Colon Carcinoma Metastatic in the Brain (tissue), 2 donors: ENCODE data around the genes TTC39A and TXNDC12.

DNA sequence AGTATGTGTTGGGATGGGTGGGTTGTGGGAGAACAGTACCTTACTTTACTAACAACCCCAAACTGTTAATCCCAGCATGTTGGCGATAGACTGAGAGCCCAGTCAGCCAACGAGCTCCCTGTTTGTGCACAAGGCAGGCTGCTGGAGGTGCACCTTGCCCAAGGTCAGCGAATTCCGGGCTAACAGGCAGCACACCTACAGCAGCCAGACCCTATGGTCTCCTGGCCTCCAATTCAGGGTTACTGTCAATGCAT is 1.5 kb downstream of the TRABD2B start:
- PRO-cap, 2 experiments = peak in 1 of 2 experiments; most common plus-strand start position 157 of the sequence (in 1)

GRCh38 chr1:48377190-48378194 is 94.5 kb downstream of the SPATA6 start:
- PRO-cap, 2 experiments = no peak in any of the 2 experiments

DNA sequence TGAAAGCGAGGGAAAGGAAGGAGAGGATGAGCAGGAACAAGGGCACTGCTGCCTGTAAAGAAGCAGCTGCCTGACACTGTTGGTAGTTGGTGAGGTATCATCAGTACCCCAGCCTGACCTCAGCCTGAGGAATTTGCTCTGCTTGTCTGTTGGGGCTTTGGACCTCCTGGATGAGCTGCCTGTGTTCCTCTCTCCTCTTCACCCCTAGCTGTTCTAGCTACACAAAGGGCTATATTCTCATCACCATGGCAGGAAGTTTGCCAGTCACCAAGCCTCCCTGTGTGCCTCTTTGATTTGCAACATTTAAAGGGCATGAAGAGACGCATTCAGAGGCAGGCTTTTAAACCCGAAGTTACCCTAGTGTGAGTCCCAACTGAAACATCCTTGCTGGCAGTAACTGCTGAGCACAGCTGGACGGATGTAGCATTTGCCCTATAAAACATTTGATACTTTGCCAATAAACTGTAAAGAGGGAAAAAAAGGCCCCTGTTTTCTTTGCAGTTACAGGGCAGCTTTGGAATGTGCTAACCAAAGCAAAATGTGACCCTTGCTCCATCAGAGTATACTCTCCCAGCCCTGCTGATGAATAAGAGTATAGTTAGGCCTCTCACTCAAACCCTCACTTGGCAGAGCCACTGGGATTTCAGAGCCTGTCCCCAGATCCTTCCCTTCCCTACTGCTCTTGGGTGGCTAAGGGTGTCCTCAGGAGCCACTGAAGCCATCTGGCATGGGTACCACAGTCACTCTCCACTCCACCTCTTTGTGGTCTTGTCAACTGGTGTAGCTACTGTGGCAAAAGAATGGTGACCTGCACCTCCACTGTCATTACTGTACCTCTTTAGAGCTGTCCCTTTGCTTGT is 22.3 kb upstream of the SPATA6 start:
- PRO-cap, 2 experiments = no peak in any of the 2 experiments

DNA sequence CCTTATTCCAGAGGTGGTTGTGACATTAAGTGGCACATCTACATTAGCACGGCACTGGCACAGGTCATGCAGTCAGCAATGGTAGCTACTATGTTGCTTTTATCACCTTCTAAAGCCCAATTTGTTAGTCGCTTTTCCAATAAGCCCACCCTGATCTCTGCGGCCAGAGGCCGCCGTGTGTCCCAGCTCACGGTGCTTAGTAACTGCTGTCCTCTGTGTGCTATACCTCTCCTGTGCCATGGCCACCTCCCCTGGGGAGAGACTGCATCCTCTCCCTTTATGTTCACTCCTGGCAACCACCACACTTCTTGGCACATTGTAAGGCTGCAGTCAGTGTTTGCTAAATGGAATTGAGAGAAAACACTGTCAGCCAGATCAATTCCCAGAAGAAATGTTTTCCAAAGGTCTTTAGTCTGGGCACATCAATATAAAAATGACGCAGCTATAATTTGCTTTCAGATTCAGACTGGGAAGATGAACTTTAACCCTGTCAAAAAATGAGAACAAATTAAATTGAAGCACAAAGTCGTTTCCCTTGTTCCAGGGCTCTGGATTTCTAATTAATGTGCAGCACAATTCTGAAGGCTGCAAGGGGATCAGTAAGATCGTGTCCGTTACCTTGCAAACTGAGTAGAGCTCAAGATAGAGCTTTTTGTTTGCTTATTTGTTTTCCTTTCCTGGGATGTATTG is 96.8 kb downstream of the BEND5 start:
- PRO-cap, 2 experiments = no peak in any of the 2 experiments

- PRO-cap, 2 experiments = no peak in any of the 2 experiments
Observed at GRCh38 chr1:49257086-49258286, 480.8 kb upstream of the BEND5 start.

DNA sequence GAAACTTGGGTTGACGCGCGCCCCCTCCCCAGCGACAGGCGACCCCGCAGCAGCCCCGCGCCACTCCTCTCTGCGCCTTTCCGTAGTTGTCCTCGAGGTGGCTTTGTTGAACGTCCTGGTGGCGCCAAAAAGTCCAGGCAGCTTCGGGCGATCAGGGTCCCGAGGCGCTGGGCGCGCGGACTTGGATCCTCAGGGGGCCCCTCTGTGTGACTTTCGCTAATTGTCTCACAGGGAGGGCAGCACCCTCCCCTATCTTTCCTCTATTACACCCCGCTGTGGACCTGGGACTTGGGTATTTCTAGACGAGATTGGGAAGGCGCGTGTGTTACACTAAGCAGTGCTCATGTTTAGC is 24.7 kb upstream of the AGBL4 start:
- PRO-cap, 2 experiments = no peak in any of the 2 experiments

DNA sequence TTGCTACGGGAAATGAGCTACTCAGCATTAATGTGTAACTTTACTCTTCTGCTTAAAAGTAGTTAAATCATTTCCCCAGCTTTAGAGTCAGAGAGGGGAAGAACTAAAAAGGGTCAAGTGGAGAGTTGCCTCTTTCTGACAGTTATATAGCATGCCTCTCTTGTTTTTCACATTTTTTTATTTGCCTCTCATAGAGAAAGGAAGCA is 10.2 kb upstream of the ELAVL4 start:
- PRO-cap, 2 experiments = no peak in any of the 2 experiments

GRCh38 chr1:50179599-50179942 is 70.9 kb downstream of the ELAVL4 start:
- PRO-cap, 2 experiments = no peak in any of the 2 experiments

DNA sequence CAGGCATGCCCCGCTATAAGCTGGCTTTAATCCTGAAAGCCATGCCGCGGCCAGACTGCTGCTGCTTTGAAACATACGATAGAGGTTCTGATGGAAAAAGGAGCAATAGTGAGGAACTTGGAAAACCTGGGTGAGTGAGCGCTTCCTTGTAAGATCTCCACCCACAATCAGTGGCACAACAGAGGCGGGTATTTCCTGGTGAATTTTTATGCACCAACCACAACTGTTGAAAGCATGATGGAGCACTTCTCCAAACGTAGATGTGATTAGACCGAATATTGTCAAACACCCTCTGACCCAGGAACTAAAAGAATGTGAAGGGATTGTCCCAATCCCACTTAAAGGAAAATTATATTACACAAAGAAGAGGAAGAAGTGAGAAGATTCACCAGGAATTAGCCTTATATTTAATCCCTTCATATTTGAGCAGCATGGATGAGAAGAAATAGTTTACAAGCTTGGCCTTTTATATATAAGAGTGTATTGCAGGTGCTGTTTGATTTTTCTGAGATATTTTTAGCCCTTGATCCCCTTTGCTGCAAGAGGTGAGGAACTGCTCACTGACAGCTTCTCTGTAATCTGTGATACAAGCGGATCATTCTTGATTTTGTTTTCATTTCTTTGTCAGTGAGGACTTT is 113.5 kb downstream of the FAF1 start:
- PRO-cap, 2 experiments = no peak in any of the 2 experiments

DNA sequence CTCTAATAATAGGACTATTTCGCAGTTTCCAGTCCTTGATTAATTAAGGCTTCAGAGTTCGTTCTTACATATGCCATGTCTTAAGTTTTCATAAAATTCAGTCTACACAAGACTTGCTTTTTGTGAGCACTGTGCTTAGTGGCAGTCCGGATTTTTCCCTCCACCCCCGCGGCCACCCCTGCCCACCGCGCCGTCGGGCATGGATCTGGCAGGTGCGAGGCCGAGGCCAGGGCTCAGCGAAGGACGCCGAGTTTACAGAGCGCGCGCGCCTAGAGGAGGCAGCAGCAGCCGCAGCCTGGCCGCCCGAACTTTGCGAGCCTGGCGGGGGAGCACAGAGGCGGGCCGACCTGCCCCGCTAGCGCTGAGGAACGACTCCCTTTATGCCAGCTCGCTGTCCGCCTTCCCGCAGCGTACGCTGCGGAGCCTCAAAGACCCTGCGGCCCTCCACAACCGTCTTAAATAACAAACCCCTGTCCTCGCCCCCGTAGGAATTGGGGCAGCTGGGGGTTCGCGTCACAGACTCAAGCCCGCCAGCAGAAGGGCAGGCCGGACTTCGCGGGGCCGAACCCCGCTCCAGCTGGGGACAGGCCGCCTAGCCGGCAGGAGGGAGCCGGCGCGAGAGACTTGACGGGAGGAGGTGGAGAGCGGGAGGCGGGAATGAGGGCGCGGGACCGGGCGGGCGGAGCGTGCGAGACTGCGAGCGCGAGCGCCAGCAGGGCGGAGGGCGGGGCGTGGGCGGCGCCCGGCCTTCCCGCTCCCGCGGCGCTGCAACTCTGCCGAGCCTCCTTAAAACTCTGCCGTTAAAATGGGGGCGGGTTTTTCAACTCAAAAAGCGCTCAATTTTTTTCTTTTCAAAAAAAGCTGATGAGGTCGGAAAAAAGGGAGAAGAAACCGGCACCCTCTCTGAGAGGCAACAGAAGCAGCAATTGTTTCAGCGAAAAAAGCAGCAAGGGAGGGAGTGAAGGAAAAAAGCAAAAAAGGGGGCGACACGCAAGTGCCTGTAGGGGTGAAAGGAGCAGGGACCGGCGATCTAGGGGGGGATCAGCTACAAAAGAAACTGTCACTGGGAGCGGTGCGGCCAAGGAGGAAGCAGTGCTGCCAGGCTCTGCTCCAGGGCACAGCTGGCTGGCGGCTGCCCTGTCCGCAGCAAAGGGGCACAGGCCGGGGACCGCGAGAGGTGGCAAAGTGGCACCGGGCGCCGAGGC is 1.7 kb upstream of the CDKN2C start:
- PRO-cap, 2 experiments = peak in 2 of 2 experiments; most common plus-strand start position 800 of the sequence (in 1); most common minus-strand start position 626 of the sequence (in 2)

DNA sequence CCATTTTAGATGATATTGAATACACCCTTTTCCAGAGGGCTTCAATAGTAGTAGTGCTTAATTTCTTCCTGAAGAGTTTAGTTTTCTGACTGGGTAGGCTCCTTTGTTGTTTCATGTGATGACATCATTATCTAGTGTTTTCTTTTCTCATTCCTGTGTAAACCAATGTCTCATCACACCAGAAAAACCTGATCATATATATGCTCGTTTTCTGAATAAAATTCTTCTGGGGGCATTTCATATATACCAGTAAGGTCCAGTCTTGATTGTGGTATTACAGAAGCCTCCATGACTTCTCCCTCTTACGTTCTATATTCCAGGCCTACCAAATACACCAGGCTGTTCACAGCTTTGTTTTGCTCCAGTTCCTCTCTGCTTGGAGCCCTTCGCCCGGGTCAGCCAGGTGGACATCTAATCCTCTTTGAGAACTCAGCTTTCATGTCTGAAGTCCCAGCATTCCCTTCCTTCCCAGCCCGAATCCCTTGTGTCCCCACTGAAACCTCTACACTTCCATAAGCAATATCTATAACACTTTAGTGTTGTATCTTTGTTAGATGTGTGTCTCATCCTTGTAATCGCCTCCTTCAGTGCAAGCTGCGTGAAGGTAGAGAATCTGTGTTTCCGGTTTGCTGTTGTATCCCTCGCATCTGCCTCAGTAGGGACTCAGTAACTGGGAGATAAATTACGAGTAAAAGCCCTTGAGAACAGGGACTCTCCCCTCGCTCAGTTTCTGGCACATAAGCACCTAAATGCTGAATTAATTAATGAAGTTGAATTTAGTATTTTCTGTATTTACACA is 1.9 kb downstream of the RNF11 start:
- PRO-cap, 2 experiments = no peak in any of the 2 experiments

DNA sequence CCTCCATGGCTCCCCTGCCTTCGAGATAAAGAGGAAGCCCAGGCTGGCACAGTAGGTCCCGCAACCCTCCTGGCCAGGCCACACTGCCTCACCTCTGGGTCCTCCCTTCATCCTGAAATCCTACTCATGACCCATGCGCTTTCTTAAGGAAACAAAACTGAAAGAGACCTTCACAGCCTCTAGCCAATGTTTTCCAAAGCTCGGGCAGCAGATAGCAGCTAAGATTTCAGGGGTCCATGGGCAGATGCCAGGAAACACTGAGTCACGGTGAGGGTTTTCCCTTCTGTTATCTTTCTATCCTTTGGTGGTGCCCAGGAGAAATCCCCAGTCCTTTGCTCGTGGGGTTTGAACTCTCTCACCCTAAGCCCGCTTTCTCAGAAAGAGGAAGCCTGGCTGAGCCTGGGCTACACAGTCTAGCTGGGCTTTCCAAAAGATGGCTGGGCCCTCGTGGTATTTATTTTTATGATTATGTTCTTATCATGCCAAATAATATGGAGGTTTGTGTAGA is 26.6 kb downstream of the TTC39A start:
- PRO-cap, 2 experiments = no peak in any of the 2 experiments

DNA sequence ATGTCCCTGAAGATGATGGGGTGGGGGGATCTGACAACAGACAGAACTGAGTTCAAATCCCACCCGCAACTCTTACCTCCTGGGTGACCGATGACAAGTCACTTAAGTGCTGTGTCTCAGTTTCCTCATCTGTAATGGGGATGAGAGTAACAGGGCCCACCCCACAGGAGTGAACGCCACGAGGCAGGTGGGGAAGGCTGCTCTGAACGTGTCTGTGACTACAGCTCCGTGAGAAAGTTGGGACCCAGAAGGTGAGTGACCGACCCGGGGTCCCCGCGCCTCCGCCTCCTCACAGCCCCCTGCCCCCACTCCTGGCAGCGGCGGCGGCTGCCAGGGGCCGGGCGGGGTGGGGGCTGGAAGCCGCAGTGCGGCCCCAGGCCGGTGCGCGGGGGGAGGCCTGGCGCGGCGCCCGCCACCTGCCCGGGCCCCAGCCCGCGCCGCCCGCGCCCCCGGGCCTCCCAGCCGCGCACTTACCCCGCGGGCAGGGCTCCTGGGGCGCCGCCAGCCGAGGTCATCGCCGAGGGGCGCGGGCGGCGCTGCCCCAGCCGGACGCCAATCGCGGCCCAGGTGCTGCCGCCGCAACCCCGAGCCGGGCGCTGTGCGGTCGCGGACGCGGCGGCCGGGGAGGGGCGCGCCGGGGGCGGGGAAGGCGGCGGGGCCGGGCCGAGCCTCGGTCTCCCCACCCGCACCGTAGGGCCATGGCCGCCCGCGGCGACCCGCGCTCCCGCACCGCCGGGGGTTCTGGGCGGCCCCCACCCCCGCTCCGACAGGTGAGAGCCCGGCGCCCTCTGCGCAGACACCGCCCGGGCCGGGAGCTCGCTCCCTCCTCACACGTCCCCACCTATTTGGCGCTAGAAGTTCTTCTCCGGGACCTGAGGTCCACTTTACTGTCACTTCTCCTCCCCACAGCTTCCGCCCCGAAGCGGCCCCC is at the start of gene TTC39A:
TSS of gene TTC39A (minus strand) at position 600 of the 931 bp plus-strand sequence.
- PRO-cap, 2 experiments = peak in 2 of 2 experiments; most common plus-strand start position 166 of the sequence (in 1)

GRCh38 chr1:51478756-51479608 is 40.1 kb downstream of the EPS15 start:
- PRO-cap, 2 experiments = no peak in any of the 2 experiments

DNA sequence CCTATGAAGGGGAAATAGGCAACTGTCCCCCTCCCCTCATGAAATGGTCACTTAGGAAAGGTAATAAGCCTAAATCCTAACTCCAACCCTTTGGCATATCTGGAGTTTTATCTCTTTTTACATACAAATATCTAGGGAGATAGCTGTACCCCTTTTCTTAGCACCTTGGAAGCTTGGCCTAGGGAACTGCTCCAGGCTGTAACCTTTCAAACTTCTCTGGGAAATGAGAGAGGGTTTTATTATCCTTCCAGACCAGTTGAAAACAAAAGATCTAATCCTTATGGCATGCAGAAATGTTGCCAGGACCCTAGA is 25.6 kb downstream of the OSBPL9 start:
- PRO-cap, 2 experiments = no peak in any of the 2 experiments

- PRO-cap, 2 experiments = no peak in any of the 2 experiments
Observed at GRCh38 chr1:51648233-51648936, 31.5 kb downstream of the OSBPL9 start.

GRCh38 chr1:51840125-51840676 is 38.3 kb downstream of the NRDC start:
- PRO-cap, 2 experiments = no peak in any of the 2 experiments

- PRO-cap, 2 experiments = no peak in any of the 2 experiments
Observed at GRCh38 chr1:52007061-52007714, 16.7 kb upstream of the RAB3B start.

- PRO-cap, 2 experiments = no peak in any of the 2 experiments
Observed at GRCh38 chr1:52019825-52020780, 13.5 kb downstream of the KTI12 start.

GRCh38 chr1:52054941-52055942 is at the start of gene TXNDC12:
Gene TXNDC12, minus strand, starts transcription at chr1:52055191.
- PRO-cap, 2 experiments = peak in 2 of 2 experiments; most common plus-strand start chr1:52055301 (in 2); most common minus-strand start chr1:52055172 (in 1)